Camera-type eye (tissue), 1 donor: ENCODE results near the gene UMAD1.

GRCh38 chr7:7181622-7182461 is 502 bp upstream of the C1GALT1 start:
- RAMPAGE, long total RNA: no peak

DNA sequence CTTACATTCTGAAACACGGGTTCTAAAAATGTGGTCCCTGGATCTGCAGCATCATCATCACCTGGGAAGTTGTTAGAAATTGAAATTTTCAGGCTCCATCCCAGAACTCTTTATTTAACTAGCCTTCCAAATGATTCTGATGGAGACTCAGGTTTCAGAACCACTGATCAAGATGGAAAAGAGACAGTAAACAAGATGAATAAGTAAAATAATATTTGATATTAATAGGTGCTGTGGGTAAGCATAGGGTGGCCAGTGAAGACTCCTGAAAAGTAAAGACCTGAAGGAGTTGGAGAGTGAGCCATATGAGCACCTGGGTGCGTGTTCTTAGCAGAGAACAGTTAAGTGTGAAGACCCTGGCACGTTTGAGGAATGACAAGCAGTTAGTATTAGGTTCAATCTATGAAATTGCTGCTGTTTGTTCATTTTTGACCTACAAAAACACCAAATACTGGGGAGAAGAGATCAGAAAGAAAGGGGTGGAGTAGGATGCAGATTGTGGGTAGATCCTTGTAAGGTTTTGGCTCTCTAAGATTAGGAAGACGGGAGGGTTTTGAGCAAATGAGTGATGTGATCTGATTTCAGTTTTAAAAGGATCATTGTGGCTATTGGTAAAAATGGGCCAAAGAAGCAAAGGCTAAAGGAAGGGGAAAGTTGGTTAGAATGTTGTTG is 4.2 kb downstream of the C1GALT1 start:
- RAMPAGE, long total RNA: no peak

DNA sequence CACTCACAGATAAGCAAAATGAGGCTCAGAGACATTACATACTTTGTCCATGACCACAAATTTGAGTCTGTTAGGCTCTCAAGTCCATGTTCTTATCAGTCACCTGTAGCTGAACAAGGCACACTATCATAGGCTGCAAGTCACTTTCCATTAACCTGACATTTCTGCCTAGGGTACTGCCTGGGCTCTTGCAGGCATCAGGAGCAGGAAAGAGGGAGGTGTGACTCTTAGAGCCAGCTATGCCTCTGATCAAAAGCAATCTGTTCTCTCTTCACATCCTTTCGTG is 22.5 kb downstream of the COL28A1 start:
- RAMPAGE, long total RNA: no peak

DNA sequence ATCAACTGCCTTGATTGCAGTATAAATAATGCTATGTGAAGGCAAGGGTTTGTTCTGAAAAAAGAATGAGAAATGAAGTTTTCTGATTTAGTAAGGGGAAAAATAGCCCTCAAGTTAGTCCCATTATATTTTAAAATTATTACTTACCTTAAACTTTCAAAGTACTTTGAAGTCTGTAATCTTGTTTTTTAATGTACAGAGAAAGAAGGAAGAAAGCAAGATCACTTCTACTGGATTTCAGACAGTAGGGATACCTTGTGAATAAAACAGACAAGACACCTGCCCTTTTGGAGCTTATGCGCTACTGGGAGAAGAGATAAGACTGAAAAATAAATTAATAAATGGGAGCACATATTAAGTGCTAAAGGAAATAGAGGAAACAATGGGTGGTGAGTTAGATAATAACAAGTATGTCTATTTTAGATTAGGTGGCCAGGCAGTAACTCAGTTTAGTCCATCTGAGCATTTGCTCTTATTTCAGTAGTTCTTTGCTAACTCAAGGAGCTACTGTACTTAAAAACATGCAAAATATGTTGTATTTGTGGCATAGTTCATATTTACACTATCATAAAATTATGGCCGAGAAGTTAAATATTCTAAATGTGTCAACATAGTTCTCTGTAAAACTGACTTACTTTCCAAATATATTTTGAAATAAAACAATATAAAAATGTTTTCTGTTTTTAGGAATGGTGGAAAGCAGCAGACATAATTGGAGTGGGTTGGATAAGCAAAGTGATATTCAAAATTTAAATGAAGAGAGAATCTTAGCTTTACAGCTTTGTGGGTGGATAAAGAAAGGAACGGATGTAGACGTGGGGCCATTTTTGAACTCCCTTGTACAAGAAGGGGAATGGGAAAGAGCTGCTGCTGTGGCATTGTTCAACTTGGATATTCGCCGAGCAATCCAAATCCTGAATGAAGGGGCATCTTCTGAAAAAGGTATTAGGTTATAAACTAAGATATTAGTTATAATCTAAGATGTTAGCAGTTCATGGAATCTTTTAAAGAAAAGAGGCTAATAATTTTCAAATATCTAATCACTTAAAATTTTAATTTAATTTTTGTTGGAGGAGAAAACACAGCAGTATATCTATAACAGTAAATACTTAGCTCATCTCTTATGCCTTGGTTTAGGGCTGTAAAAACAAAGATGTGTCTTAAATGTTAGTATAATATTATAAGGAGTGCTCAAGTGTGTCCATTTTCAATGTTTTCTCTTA is 16.2 kb downstream of the MIOS start:
- RAMPAGE, long total RNA: no peak

DNA sequence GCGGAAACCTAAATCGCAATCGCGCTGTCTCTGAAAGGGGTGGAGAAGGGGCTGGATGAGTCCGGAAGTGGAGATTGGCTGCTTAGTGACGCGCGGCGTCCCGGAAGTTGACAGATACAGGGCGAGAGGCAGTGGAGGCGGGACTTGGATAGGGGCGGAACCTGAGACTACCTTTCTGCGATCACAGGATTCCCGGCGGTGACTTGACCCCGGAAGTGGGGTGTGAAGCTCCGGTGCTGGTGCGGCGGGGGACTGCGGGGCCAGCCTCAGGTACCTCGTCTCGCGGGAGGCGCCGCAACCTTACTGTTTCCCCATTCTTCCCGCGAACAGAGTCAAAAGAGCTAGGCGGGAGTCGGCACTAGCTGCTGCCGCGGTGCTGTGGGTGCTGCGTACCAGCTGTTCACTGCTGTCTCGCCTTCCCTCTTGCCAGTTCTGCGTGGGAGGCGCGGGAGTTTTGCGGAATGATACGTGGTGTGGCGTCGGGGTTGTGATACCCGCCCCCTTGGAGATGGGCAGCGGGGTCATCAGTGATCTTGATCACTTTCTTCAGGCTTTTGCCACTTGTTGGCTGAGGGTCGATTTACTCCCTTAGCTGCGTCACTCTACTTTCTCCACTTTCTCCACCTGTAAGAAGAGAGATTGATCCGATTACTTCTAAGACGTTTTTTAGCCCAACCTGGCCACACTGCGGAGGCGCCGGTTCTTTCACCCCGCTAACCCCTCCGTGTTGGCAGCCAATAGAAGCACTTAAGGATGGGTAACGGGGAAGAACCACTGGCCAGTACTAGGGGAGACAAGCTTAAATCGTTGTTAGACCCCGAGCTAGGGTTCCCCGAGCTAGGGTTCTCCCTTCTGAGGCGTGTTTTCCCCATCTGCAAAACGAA is at the start of gene UMAD1:
UMAD1 (plus strand) TSS at position 201 of the 884 bp plus-strand sequence.
- RAMPAGE, long total RNA: no peak

DNA sequence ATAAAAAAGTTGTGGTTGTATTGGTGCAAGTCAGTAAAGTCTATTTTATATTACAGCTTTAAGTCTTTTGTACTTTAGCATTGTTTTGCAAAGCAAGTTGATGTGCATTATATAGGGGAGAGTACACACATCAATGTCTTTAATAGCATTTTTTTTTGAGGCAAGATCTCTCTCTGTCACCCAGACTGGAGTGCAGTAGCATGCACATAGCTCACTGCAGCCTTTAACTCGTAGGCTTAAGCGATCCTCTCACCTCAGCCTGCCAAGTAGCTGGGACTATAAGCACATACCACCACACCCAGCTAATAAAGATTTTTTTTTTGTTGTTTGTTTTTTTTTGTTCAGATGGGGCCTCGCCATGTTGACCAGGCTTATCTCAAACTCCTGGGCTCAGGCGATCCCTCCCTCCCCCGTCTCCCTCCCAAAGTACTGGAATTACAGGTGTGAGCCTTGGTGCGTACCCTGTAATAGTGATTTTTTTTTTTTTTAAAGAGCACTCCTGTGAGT is 1.5 kb downstream of the UMAD1 start:
- RAMPAGE, long total RNA: no peak

DNA sequence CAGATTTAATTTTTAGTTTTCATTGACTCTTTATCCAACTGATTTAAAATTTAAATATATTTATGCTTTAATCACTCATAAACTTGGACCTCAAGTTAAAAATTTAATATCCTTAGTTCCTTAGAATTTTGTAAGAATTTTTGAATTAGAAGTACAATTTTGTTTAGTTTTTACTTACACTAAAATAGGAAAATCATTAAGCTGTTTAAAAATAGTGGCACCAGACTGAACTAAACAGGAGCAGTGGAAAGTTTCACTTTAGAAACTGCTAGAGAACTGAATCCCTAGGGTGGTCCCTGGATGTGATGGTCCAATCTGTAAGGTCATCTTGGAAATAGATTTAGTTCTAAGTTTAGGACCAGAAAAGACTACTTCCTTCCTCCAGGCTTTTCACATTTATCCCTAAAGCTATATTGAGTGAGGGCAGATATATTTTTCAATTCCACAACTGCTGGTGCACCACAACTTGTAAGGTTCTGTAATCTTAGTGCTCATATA is 19.1 kb downstream of the RPA3 start:
- RAMPAGE, long total RNA: no peak

DNA sequence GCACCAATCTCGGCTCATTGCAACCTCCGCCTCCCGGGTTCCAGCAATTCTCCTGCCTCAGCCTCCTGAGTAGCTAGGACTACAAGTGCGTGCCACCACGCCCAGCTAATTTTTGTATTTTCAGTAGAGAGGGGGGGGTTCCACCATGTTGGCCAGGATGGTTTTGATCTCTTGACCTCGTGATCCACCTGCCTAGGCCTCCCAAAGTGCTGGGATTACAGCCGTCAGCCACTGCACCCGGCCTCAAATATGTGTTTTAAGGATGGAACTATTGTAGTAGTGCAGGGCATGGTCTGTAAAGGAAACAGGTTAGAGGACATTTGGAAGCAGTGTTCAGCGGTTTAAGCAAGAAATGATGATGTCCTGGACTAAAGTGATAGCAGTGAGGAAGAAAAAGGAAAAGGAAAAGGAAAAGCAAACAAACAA is 12.7 kb upstream of the RPA3 start:
- RAMPAGE, long total RNA: no peak

- RAMPAGE, long total RNA: no peak
Measured at GRCh38 chr7:7772209-7773047, 54.0 kb upstream of the RPA3 start.

DNA sequence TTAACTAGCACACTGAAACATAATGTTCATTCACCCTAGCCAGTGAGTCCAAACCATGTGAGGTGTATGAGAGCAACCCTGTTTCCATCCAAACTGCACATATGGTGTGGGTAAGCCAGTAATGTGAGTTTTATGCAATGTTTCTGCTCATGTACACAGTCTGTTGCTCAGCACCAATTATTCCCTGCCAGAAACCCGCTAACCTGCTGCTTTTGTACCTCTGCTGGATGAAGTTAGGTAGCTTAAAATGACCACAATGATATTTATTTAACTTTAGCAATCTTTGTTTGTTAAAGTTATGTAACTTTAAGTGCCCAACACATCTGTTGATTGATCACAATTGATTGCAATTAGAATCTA is 93.7 kb upstream of the RPA3 start:
- RAMPAGE, long total RNA: no peak

GRCh38 chr7:8212587-8212956 is 49.4 kb downstream of the ICA1 start:
- RAMPAGE, long total RNA: no peak

DNA sequence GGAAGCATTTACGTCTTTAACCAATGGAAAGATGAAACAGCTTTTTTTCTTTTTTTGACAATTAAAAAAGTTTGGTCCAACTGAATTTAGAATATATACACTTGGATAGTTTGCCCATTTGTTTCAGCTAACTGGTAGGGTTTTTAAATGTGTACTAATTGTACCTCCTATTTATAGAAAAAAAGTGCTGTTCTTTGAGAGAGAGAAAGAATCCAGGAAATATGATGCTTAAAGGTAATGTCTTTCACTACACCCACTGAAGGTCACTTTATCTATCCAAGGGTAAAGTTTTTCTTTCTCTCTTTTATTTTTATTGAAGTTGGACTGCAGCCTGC is 202.3 kb downstream of the NXPH1 start:
- RAMPAGE, long total RNA: no peak

GRCh38 chr7:9738270-9738489 is 1201.8 kb downstream of the NDUFA4 start:
- RAMPAGE, long total RNA: no peak

- RAMPAGE, long total RNA: no peak
Measured at GRCh38 chr7:10121574-10122054, 818.3 kb downstream of the NDUFA4 start.

- RAMPAGE, long total RNA: no peak
Measured at GRCh38 chr7:12111279-12112224, 99.5 kb upstream of the TMEM106B start.

DNA sequence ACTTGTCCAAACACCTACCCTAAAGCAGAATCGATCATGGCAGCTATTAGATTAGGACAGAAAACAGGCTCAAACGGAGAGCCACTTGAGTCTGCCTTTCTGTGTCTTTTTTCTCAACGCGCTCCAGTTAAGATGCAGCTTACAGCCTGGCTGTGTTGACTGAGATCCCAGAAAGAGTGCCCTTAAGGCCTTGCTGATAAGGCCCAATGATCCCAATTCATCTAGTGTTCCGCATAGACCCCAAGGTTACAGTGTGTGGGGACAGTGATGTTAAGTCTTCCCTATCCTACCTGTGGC is 963 bp downstream of the TMEM106B start:
- RAMPAGE, long total RNA: no peak

DNA sequence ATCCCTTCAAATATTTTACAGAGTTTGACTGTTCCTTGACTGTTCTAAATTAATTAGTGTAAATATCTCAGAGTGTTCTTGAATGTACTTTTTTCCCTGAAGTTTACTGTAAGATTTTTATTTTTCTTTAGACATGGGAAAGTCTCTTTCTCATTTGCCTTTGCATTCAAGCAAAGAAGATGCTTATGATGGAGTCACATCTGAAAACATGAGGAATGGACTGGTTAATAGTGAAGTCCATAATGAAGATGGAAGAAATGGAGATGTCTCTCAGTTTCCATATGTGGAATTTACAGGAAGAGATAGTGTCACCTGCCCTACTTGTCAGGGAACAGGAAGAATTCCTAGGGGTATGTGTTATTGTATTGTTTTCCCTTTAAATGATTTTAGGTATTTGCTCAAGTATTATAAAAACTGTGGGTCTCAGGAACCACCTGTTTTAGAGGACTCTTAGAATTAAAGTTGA is 3.6 kb downstream of the TMEM106B start:
- RAMPAGE, long total RNA: no peak

- RAMPAGE, long total RNA: no peak
Measured at GRCh38 chr7:13985904-13986730, 3.3 kb downstream of the ETV1 start.

DNA sequence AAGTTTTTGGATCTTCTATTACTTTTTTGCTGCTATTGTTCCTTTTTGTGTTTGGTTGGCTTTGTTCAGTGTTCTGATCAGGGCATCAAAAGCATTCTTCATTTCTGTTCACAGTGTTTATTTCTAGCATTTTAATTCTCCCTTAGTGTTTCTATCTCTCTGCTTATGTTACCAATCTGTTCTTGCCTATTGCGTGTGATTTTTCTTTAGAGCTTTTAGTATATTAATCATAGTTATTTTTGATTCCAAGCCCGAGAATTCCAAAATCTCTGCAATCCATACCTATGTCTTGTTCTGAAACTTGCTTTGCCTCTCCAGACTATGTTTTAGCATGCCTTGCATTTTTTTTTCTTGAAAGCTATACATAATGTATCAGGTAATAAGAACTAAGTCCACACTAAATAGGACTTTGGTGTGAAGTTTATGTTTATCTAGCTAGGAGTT is 95.3 kb upstream of the ETV1 start:
- RAMPAGE, long total RNA: no peak

DNA sequence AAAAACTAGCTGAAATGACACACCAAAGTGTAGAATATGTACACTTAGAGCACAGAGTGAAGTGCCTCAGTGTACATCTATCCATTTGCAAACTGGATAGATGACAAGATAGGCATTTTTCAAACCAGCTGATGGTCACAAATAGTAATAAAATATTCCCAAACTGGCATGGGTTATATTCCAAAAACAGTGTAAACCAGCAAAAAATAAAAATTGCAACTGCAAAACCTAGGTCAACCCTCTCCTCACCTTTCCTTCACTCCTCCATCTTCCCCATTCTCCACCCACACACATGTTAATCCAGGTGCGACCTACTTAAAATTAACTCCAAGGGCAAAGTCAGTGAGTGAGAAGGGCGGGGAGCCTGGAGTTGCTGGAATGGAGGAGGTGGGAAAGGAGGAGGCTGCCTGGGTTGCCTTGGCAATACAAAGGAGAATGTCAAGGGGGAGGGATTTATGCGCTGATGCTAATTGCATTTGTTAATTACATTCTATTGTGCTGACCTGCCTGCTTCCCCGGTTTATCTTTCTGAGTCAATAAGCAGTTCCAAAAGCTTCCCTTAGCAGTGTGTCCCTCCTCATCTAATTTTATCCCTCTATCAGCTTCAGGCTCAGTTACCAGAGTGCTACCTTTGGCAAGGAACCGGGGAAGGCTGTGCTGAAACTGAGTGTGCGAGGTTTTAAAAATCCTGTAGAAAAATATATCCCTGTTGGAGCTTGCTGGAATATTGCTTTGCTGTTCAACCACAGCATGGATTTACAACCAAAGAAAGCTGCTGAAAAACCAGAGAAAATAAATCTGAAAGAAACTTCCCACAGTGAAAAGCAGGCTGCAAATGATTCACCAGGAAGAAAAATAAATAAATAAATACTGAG is 113.0 kb upstream of the DGKB start:
- RAMPAGE, long total RNA: no peak